Left colon (tissue), 1 donor: ENCODE measurements around a stretch of chr14.

DNA sequence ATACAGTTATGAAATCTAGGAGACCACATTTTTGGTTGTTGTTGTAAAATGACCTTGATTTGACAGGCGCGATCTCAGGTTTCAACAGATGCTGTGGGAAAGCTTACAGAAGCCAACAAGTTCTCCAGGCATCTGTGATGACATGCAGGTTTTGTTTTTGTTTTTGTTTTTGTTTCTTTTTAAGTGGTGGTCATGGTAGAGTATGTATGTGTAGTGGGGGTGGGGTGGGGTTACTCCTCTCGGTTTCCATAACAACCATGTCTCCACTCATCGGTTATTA, 199.8 kb upstream of the FOXN3 start:
- PRO-cap, result no peak

DNA sequence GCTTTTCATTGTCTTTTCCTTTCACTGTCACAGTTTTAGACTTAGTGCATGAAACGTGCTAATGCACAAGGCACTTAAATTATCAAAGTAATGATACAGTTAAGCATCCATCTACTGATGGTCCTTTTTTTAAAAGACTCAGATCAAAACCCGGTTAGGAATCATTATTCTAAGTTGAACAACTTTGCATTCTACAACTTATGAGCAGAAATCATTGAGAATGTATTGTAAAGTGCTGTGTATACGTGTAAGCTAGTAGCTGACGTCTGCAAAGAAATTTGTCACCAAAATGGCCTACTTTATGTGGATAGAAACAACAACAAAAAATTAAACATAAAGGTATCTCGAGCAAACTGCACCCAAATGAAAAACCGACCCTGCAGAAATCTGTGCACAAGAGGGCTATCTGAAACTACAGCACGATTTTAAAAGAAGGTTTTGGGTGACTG, 200.4 kb upstream of the FOXN3 start:
- PRO-cap, result no peak

DNA sequence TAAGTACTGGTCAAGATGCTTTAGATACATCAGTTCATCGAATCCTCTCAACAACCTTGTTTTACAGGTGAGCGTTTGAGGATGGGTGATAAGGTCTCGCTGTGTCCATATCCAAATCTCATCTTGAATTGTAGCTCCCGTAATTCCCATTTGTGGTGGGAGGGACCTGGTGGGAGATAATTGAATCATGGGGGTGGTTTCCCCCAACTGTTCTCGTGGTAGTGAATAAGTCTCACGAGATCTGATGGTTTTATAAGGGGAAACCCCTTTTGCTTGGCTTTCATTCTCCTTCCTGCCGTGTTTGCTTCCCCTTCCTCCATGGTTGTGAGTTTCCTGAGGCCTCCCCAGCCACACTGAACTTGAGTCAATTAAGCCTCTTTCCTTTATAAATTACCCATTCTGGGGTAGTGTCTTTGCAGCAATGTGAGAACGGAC, 234.6 kb downstream of the EFCAB11 start:
- PRO-cap, result no peak

- PRO-cap, result no peak
Measured at GRCh38 chr14:90294949-90295403, 36.8 kb downstream of the NRDE2 start.

DNA sequence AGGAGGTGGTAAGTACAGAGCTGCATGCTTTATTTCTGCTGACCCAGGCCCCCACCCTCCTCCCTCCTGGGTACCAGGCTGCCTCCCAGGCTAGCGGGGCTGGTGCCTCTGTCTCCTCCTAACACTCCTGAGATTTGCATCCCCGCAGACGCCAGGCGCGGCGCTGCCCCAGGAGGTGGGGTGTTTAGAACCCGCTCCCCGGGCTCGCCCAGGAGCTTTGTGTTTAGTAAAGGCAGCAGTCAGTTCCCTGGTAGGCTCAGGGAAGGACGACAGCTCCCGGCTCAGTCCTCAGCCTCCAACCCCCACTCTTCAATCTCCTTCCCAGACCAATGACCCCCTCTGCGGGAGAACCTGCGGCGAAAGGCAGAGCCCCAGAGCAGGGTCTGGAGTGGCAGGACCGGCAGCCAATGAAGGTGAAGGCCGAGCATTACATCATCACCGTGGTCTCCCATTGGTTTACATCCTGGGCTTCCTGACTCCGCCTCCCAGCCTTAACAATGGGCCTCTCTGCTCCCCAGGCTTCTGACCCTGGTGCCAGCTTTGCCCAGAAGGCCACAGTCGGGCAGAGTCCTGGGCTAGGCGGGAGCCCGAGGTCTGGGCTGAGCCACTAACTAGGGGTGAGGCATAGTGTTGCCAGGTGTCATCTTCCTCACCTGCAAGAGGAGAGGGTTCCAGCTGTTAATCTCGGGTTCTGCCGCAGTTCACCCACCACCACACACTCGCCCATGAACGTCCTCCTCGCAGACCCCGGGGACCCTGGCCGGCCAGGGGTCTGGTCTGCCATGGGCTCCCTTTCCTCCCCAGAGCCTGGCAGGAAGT, 57.5 kb downstream of the CALM1 start:
- PRO-cap, result bidirectional peak, plus-strand start at position 525 of the sequence, minus-strand start at position 311 of the sequence

DNA sequence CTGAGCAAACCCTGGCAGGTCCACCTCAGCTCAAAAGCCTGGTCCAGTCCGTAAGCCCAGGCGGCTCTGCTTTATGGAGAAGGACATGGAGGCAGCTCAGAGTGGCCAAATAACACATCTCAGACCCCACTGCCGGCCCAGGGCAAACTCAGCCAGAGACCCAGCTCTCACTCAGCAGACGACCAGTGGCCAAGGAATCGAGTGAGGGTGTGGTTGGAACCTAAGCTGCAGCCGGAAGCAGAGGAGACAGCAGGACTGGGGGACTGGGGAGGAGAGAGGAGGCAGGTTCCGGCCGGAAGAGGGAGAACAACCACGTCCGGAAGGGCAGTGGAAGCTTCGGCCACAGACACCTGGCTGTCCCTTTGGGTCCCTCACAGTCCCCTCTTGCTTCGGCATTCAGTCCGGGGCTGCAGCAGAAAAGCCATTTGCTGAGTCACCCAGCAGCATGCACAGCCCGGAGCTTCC, 103.9 kb downstream of the CALM1 start:
- PRO-cap, result no peak

DNA sequence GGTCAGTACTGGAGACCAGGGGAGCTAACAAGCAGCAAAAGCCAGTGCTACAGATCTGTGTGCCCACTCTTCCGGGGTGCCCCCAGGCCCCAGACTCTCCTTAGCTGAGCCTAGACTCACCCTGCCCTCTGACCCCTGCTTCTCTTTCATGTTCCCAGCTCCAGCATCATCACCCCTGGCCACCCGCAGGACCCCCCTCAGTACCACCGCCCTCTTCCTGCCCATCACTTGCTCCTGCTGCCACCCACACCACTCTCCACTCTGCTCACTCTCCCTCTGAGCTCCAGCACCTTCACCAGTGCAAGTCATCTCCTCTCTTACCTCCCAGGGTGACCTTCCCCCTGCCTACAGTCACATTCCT, 105.0 kb downstream of the CALM1 start:
- PRO-cap, result no peak

GRCh38 chr14:90615690-90616250, 200.5 kb downstream of the TTC7B start:
- PRO-cap, result no peak

- PRO-cap, result no peak
Measured at GRCh38 chr14:90627352-90628368, 188.6 kb downstream of the TTC7B start.

GRCh38 chr14:90696760-90697623, 119.2 kb downstream of the TTC7B start:
- PRO-cap, result no peak

DNA sequence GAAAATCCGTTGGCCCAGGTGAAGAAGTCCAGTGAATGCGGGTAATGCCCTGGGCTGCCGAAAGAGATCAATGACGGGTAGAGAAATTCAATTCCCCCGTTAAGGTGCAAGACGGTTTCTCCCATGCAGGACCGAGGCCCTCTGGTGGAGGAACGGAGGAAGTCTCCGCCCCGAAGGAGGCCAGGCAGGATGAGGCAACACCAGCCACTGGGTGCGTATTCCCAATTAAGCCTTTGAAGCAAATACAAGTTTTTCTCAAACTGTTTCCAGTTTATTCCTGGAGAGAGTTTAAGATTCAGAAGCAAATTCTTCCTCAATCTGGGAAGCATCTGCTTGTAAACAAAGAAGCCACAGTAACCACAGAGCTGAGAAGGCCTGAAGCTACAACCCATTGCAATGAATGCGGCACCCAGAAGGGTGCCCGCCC, 118.6 kb downstream of the TTC7B start:
- PRO-cap, result no peak

GRCh38 chr14:90757396-90757801, 58.8 kb downstream of the TTC7B start:
- PRO-cap, result no peak

- PRO-cap, result no peak
Measured at GRCh38 chr14:90795694-90796257, 20.5 kb downstream of the TTC7B start.

GRCh38 chr14:90969679-90970362, 90.6 kb downstream of the RPS6KA5 start:
- PRO-cap, result no peak

DNA sequence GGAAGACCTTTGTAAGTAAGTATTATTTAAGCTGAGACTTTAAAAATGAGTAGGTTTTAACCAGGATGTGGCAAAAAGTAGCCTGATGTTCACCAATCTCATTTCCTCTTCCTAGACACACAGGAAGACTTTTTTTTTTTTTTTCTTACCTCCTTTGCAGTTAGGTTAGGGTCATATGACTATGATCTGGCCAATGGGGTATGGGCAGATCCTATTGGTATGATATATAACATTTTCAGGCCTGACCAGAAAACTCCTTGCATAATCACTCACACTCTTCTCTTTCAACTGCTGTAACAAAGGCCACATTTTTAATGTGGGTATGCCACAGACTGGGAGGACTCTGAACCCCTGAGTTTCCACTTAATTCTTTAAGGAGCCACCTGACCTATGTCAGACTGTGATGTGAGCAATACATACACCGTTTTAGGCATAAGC, 2.7 kb upstream of the RPS6KA5 start:
- PRO-cap, result no peak

- PRO-cap, result no peak
Measured at GRCh38 chr14:91113404-91113925, 408 bp upstream of the DGLUCY start.

DNA sequence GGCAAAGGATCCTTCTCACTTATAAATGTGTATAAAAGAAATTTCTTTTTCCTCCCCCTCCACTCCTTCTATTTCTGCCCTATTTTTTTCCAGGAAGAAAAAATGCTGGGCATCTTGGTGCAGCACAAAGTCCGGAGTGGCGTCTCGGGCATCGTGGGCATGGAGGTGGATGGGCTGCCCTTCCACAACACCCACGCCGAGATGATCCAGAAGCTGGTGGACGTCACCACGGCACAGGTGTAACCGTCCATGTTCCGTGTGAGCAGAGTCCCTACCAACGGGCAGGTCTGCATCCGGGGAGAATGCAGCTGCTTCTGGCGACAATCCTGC, 19.9 kb downstream of the GPR68 start:
- PRO-cap, result no peak

DNA sequence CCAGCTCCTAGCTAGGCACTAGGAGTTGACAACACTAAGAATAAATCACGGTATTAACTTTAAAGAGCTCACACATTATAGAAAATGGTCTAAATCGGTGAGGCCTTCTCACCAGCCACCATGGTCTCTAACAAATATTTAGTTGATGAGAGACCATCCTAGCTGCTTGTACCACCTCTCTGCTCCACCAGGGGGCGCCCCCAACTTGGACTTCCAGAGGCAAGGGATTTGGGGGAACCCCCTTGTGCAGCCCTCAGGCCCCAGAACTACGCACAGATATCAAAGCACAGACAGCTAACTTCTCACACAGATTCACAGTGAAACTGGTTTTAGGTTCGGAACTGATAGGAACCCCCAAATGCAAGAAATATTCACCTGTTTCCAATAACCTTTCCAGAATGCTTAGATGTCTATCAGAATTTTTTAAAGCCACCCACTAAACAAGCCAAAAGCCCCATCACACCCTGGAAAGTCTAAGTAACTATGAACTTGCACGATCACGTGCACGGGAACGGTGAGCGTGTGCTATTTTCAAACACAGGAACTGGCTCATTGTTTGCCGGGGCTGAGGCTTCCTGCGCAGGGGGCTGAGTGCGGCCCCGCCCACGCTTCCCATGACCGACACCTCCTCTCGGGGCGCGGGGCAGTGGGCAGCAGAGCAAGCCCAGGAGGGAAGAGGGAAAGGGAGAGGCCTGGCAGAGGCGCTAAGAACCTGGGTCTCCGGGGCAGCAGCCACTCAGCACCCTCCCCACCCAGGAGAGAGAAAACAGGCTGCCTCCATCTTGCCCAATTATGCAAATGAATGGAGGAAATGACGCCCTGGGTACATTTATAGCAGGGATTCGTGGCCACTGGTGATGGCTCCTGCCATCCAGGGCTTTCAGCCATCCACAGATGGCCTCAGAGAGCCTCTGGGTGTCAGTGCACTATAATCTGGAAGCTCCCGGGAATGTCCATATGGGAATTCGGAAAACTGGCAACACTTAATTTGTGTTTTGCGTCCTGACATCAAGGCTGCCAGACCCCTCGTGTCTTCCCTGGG, 79.4 kb upstream of the GPR68 start:
- PRO-cap, result no peak

DNA sequence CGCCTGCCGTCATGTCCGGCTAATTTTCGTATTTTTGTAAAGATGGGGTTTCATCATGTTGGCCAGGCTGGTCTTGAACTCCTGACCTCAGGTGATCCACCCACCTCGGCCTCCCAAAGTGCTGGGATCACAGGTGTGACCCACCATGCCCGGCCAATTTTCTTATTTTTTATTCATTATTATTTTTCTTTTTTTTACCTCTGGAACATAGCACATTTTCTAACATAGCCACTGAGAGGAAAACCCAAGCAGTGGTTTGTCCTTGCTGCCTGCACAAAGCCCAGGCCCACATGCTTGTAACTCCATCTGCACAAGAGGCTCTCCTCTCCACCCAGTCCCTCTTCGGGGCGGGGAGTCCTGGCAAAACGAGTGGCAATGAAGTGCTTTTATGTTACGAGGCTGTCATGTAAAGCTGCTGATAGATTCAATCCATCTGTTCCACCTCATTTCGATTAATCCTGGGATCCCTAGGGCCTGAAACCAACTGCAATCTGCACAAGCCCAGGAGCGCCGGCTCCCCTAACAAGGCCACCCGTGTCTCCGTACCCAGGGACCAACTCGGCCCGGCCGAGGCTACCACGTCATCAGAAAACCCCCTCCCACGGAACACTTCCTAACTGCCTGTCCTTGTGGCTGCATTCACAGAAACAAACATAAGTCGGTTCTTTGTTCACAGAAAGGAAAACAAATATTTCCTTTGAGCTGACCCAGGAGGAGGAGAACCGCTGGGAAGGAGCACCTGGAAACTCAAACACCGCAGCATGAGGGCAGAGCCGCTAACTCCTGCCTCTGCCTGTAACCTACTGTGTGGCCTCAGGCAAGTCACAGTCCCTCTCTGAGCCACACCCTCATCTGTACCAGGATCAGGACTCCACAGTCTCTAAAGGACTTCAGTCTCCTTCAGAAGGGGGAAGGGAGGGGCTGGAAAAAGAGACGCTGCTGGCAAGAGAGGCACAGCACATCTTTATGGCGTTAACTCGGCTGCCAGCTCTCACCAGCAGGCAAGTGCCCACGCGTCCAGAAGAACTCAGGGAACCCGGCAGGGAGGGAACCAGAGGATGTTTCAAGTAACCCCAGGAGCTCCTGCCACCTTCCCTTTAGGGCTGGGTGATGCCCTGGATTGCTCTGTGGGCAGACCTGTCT, 47.9 kb downstream of the CCDC88C start:
- PRO-cap, result no peak

DNA sequence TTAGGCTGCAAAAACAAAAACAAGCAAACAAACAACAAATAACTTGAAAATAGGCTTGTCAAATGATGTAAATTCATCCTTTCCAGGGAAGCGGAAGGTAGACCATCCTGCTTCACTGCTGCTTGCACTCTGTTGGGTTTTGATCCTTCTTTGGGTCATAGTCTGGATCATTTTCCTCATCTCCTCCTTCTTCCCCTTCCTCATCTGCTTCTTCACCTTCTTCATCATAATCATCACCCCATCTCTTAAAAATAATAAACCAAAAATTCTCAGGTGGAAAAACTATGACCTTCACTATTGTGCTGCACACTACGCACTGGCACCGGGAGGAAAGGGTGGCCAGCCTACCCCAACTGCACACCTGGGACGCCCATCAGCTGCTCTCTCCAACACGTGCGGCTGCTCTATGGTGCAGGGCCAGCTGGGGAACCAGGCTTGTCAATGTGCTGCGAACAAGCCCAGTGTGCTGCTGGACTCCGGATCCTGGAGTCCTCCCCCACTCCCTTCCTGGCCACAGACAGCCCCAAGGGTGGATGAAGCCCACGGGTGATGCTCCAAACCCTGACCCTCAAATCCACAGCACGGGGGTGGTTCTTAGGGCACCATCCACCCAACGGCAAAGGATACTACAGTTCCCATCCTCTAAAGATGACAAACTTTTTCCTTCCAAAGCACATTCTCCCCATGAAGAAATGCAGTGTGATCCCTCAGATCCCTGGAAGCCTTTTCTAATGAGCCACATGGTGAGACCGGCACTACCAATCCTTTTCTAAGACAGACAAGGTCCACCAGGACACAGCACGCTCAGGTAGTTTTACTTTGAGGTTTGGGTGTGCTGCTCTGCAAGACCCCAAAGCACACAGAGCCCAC, 33.1 kb downstream of the CCDC88C start:
- PRO-cap, result no peak